ENCODE measurements around a stretch of chr11.

DNA sequence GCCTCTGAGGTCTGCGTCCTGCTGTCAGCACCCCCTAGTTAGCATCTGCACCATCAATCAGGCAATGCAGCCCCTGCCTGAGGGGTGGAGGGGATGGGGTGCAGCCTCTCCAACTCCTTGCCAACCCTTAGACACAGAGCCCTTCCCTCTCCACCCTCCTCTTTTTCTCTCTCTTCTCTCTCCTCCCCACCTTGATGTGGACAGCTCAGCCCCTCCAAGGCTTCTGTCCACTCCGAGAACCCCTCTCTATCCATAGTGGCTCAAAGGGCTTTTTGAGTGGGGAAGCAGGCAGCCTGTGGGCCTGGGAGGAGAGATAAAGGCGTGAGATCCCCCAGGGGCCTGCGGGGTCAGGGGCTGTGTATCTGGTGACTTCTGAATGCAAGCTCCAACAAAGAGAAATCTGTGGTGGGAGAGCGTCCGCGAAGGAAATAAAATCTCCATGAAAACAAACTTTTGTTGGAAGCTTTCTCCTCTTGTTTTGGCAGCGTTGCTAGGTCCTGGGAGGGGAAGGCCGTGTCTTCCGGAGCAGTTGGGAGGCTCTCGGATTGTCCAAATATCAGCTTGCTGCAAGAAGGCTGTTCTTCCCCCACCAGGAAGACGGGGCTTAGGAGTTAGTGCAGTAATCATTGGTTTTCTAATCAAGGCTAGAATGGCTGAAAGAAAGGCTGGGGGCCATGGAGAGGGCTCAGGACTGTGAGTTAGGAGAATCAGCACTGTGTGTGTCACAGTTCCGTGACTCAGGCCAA, 50.2 kb downstream of the PKNOX2 start:
- PRO-cap, 2 experiments, result no peak in any of the 2 experiments

DNA sequence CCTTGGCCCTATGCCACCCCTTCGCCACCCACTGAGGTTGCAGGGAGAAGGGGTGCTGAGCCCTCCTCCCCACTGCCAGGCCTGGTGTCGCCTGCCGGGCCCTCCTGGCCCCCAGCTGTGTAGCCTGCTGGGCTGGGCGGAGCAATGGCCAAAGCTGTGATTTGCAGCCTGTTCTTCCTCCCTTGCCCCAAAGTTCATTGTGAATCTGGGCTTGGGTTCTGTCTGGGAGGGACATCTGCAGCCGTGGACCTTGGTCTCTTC, 121.9 kb downstream of the PKNOX2 start:
- PRO-cap, 2 experiments, result no peak in any of the 2 experiments

DNA sequence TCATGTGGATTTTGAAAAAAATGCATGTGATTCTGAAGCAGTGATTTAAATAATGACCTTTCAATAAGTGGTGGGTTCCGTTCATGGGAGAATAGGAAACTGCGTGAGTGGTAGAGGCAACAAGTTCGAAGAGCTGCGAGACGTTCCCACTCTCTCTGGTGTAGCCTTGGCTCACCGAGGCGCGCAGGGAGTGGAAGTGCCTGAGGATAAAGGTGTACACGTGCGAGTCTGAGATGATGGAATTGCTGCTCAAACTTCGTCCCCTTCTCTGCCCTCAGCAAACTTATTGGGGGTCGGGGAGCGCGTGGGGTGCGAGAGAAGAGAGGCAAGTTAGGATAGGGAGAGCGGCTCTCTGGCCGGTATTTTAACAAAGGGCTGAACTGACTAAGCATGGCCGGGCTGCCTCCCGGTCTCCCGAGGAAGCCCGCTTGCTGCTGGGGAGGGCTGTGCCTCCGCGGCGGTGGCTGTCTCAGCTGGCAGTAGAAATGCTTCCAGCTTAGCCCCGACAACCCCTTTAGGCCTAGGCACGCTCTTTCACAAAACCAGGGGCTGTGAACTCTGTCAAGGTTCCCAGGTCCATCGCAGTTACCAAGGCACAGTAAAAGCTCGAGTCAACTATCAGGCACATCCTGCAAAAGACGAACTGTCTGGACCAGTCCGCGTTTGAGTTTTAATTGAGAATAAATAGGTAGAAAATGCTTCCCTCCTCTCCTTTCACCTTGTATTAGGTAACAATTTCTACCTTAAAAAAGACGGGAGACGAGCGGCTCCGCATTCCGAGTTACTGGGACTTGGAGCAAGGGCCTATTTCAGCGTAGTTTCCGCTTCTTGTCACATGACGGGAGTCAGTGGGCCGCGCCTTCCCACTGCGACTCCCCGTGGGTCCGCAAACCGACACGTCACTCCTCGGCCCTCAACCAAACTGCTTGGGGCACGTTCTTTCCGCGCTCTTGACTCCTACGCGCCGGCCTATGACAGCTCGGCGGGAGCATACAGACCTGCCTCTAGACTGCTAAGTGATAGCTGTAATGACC, 659 bp upstream of the STT3A start:
- PRO-cap, 2 experiments, result peak in 2 of 2 experiments; most common plus-strand start position 94 of the sequence (in 2); most common minus-strand start position 924 of the sequence (in 2)

DNA sequence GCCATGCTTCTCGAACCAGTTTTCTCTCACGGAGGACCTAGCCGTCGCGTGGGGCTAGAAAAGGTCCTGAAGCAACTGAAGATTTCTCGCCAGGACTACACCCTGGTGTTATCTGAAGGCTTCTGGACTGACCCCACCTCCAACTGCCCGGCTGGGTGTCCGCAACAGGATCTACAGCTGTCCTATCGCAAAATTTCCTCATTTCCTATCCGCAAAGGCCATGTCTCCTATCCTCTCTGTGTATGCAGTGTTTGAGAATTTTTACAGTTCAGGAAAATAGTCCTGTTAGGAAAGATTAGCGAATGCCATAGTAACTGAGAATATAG, 13.2 kb upstream of the HYLS1 start:
- PRO-cap, 2 experiments, result no peak in any of the 2 experiments

DNA sequence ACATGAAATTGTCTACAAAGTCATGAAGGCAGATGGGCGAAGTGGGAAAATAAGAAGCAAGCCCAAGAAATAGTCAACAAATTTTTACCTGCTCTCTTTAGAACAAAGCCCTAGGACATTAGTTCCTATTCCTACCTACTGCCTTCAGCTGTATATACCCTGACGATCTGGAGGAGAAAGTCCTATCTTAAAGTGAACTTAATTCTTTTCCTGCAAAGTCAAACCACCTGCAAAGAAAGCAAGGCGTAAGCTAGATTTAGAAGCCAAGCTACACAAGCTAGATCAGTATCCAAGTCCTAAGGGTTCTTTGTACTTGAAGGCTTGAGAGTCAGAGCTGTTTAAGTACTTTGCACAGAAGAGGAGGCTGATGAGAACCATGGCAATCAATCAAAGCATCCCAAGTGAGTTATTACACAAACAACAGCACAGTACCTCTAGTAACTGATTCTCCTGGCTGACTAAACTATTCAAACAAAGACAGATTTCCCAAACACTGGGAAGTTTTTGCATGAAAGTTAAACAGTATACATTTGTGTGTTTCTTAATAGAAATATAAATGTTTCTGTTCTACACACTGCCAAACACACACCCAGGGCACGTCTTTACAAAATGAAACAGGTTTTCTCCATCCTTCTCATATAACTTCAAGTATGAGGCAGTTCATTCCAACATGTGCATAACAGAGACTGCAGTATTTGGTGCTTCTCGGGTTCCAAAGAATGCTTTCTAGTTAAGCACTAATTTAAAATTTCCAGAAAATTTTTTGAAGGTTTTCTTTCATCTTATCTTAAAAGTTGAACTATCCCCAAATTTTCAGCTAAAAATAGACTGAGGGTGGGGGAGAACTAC, 1.8 kb downstream of the CDON start:
- PRO-cap, 2 experiments, result no peak in any of the 2 experiments

DNA sequence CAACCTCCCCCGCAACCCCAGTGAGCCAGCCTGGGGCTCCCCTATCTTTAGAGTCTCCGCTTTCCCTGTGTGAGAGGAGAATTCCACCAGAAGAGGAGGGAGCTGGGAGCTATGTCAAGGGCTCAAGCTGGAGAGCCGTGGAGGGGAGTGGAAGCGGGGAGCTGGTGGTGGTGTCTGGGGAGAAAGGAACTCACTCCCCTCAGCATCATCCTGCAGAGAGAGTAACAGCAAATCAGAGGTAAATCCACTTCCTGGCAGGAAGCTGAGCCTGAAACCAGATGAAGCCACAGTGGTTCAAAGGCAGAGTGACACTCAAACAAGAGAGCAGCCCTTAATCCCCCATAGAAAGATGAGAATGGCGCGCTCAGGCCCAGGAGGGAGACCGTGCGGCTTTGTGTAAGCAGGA, 21.3 kb upstream of the CDON start:
- PRO-cap, 2 experiments, result no peak in any of the 2 experiments

GRCh38 chr11:126139387-126139880, 72.0 kb downstream of the RPUSD4 start:
- PRO-cap, 2 experiments, result no peak in any of the 2 experiments

DNA sequence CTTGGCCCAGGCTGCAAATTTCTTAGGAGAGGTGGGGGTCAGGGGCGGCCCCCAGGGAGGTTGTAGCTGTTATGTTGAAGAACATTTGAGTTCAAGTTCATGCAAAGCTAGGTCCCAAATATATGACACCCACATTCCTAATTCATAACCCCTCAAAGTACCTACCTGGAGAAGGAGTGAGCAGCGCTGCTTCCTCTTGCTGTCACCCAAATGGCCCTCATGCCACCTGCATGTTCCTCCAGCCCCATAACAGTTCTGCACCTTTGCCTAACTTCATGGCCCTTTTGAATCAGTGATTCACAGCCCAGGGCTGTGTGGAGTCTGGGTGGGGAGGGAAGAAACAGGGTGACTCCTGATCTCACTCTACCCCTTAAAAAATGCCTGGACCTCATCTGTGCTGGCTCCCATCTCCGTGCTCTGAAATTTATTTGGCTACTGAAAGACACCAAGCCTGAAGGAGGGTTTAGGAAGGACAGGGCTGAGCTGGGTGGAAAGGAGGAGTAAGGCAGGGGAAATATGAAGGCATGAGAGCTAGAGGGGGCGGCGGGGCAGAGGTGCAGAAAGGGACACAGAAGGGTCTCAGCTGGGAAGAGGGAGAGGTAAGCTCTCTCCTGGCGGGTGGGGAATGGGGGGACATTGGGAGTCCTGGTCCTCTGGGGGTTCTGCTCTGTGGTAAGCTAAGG, 71.4 kb downstream of the RPUSD4 start:
- PRO-cap, 2 experiments, result no peak in any of the 2 experiments

DNA sequence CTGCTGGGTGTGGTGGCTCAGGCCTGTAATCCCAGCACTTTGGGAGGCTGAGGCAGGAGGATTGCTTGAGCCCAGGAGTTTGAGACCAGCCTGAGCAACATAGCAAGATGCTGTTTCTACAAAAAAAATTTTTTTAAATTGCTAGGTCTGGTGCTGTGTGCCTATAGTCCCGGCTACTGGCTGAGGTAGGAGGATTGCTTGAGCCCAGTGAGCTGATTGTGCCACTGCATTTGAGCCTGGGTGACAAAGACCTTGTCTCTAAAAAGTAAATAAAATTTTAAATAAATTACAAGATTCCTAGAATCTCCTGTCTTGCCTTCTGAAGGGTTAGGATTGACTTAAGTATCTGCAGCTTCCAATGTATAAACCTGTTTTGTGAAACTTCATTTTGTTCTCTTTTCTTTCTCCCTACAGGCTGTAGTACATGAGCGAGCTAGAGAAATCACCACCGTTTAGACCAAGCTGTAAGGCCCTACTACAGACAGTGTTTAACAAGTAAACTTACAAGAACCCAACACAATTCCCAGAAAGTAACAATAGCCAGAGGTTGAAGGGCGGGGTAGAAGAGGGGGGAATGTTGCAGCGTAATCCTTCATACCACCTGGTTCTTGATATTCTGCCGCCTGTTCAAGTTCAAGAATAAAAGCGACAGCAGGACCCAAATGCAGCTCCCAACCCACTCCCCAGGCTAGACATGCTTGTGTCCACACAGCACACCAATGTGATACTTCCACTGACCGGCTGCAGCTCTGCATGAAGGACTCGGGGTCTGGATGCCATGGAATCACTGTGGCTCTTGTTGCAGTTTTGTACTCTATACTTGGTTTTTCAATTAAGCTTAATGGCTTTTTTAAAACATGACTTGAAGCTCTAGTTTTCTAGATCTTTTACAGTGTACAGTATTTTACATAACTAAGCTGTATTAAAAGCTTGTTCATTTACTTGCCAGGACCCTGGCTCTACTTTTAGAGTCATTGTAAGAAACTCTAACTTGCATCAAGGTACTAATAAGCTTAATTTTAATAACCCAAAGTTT, 6.7 kb downstream of the SRPRA start:
- PRO-cap, 2 experiments, result peak in 1 of 2 experiments; most common minus-strand start position 687 of the sequence (in 1)

DNA sequence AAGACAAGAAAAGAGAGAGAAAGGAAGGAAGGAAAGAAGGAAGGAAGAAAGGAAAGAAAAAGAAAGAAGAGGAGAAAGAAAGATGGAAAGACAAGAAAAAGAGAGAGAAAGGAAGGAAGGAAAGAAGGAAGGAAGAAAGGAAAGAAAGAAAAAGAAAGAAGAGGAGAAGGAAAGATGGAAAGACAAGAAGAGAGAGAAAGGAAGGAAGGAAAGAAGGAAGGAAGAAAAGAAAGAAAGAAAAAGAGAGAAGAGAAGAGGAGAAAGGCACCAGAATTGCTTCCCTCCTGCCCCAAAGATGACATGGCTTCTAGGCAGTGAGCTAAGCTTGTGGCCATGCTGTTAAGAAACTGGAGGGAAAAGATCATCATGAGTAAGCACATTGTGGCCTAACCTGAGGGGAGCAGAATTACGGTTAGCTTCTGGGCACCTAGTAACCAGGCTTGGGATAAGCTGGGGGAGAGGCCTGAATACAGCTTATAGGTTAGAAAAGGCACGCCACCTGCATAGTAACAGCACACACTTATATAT, 2.3 kb upstream of the ST3GAL4 start:
- PRO-cap, 2 experiments, result no peak in any of the 2 experiments

- PRO-cap, 2 experiments, result no peak in any of the 2 experiments
Observed at GRCh38 chr11:126366840-126367481, 11.5 kb downstream of the ST3GAL4 start.

- PRO-cap, 2 experiments, result no peak in any of the 2 experiments
Observed at GRCh38 chr11:126420815-126421636, 65.5 kb downstream of the ST3GAL4 start.

- PRO-cap, 2 experiments, result no peak in any of the 2 experiments
Observed at GRCh38 chr11:126990268-126990833, 10.2 kb downstream of the KIRREL3 start.

DNA sequence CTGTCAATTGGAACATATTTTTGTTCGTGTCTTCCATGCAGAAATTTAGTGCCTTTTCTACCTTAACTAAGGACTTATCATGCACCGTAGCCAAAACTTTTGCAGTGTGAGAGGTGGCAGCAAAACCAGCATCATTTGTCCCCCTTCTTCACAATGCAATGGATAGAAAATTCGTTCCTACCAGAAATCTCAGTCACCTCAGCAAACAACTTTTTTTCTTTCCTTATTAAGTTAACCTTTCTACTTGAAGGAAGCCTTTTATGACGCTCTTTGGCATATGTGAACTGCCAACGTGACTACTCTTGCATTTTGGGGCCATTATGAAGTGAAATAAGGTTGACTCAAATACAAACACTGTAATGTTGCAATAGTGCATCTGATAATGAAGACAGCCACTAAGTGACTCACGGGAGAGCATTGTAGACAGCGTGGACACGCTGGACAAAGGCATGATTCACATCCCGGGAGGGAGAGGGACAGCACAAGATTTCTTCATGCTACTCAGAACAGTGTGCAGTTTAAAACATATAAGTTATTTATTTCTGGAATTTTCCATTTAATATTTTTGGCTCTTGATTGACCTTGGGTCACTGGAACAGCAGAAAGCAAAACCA, 560.8 kb downstream of the ETS1 start:
- PRO-cap, 2 experiments, result no peak in any of the 2 experiments

DNA sequence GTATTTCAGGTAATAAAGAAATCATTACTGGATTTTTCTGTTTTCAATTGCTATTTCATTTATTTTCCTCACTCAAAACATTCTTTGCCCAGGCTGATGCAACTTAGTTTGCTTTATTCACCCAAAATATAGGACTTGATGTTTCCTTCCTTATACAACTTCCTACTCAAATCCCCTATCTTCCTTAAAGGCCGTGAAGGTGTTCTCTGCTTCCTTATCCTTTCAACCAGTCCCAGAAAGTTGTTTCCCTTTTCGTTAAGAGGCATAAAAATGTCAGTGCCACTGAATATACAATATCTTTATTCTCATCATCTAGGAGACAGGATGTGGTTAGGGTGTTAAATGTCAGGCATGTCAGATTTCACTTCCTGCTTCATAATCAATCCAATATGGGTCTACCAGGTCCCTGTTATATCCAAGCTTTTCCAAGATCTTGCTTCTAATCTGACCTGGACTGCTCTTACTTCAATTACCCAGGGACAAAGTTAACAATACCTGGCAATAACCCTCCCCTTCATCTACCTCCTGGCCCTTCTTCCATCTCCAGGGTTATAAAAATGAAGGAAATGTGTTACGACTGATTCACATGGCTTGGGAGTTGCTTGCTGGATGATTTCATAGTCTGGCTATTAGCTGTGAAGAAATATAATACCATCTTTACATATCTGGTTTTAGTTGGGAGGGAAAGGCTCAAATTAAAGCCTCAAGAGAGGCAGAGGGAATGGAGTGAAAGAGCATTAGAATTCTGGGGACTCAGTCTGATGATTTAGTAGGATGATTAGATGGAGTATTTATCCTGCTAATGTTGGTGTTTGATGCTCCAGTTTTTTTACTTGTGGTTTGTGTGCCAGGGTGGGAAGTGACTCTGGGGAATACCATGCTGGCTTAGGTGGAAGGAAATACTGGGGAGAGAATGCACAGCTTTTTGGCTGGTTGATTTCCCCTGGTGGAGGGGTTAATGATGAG, 534.4 kb downstream of the ETS1 start:
- PRO-cap, 2 experiments, result no peak in any of the 2 experiments

- PRO-cap, 2 experiments, result no peak in any of the 2 experiments
Observed at GRCh38 chr11:128318823-128319338, 268.5 kb downstream of the ETS1 start.

- PRO-cap, 2 experiments, result no peak in any of the 2 experiments
Observed at GRCh38 chr11:128341094-128341774, 246.1 kb downstream of the ETS1 start.

DNA sequence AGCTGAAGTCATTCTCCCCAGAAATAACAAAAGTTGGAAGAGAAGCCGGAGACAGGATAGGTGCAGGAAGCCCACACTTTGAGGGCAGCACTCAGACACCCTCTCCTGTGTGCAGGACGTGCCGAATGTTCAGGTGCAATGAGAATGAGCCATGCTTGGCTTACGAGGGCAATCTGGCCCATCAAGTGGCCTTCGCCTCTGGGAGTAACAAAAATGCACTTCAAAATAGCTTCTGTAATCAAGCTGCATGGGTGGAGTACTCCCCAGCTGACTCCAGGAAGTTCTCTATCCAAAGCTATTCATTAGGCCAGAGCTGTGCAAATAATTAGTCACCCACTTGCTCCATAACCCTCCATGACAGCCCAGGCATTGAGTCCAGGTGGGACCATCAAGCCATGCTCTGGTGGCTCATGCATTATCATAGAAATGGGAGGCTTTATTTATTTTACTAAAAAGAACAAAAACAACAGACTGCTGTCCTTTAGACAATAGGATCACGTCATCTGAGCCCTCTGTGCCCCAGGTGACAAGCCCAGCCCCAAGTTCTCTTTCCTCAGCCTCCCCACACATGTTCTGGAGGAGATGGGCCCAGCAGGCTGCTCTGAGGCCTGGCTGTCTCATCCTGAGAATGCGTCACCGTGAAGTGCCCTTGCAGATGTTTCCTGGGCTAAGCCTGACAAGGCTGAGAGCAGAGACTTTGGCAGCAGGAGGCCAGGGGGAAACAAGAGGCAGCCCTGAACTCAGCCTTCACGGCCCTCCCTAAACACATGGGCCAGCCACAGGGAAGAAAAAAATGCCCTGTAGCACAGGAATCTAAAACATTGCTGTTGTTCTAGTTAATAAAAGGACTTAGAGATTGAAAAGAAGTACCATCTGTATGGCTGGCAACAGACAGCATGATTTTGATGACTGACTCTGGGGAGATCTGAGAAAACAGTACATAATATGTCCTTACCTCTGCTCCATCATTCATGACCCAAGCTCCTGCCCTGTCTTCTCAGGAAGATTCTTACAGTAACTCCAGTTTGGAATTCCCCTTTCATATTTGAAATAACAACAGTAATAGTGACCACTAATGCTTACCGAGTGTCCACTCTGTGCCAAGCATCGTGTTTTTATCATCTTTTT, 244.6 kb downstream of the ETS1 start:
- PRO-cap, 2 experiments, result no peak in any of the 2 experiments

GRCh38 chr11:128345310-128345944, 241.9 kb downstream of the ETS1 start:
- PRO-cap, 2 experiments, result no peak in any of the 2 experiments

GRCh38 chr11:128472597-128473162, 114.7 kb downstream of the ETS1 start:
- PRO-cap, 2 experiments, result no peak in any of the 2 experiments

Measured in monocyte (primary cell).